Umbilical cord (tissue), 2 donors: ENCODE data around the genes MYL6B and SPRYD4.

DNA sequence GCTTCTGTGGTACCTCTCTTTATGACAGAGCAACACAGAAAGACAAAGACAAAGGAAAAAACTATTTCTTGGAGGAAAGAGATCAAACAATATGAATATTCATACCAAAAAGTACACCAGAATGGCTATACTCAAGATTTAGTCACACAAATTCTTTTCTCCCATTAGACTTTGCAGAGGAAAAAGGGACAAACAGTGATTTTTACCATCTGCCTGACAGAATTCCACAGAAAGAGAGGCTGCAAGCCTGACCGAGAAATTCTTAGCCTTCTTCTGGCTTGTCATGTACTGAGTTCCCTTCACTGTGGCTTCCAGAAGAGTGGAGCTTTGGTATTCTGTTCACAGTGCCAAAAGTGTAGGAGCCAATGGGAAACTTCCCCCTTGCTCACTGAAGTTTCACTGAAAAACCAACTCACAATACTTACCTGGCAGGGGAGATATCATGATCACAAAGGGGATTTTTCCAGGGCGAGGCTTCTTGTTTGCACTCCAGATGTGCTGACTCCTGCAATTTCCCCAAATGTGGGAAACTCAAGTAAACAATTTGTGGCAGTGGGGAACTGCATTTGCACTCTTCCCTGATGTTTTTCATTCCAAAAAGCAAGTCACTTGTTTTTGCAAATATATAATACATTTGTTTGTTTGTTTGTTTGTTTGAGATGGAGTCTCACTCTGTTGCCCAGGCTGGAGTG, 31.7 kb upstream of the MMP19 start:
- RAMPAGE, long total RNA = no peak

DNA sequence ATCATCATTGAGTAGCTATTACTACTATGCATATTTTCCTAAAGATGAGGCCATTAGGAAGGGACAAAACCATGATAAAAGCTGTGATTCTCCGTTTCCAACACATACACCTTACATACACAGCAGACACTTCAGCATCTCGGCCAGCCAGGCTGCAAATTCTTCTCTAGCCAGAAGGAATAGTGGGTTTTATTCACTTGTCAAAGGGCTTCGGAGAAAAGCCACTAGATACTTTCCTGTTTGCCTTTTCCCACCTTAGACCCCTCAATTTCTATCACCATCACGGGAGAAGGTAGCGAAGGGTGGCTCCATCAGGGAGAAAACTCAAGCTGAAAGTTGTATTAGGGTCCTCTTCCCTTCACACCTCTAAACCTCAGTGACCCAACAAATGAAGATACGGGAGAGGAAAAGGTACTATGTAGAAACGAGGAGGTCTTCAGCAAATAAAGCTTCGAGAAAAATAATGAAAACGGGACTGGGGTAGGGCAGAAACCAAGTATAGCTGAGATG, 1.4 kb downstream of the PYM1 start:
- RAMPAGE, long total RNA = no peak

DNA sequence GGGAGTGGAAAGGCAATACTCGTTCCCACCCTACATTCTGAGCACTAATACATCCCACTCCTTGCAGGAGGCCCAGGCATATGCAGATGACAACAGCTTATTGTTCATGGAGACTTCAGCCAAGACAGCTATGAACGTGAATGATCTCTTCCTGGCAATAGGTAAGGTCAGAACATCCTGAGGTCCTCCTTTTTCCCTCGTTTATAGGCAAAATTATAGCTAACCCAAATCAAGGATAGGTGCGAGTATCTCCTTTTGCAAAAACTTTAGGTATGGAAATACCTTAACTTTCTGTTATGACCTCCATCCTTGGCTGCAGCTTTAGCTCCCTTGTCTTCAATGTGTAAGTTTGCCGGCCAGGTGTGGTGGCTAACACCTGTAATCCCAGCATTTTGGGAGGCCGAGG, 5.8 kb upstream of the SUOX start:
- RAMPAGE, long total RNA = no peak

- RAMPAGE, long total RNA = no peak
Measured at GRCh38 chr12:55994304-55994776, 2.7 kb upstream of the SUOX start.

GRCh38 chr12:56044235-56044638, 2.5 kb downstream of the RPS26 start:
- RAMPAGE, long total RNA = no peak

- RAMPAGE, long total RNA = no peak
Measured at GRCh38 chr12:56087170-56087698, 7.3 kb downstream of the ERBB3 start.

- RAMPAGE, long total RNA = no peak
Measured at GRCh38 chr12:56143077-56143601, 9.2 kb upstream of the MYL6B start.

DNA sequence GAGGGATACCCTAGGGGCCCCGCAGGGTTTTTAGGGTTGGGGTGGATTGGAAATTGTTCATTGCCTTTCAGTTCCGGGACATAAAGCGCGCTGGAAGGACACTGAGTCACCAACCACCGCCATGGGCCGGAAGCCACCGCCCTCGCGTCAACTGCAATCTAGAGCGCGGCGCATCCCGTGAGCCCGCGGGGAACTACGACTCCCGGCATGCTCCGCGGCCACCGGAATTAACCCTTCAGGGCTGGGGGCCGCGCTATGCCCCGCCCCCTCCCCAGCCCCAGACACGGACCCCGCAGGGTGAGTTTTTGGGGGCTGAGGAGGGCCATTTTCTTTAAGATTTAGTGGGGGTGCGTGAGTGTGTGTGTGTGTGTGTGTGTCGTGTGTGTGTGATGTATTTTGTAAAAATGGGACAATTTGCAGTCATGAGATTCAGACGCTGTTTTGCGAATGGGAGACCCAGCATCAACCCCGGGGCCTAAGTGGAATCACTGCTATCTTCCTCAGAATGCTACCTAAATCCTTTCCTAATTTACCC, at the start of gene MYL6B:
Gene MYL6B, plus strand, starts transcription at position 253 of the 535 bp plus-strand sequence.
- RAMPAGE, long total RNA = no peak

DNA sequence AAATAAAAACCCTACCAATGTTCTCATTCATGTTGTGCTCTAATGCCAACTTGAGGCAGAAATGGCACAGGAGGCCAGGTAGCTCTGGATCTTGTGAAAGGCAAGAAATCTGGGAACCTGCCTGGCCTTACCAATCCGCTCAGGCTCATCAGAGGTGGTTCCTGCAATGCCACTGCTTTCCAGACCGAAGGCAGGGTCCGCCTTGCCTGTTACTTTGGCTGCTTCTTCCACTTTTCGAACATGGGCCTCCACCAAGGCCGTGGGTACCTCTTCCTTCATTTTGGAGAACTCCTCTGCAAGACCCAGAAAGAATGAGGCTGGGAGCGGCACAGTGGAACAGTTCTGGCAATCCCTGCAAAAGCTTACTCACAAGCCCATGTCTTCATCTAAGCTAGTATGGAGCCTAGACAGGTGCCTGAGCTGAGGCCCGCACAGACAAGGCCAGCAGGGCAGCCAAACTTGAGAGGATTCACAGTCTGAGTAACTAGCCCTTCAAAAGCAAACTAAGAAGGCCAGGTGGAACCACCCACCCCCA, 13.0 kb downstream of the MYL6 start:
- RAMPAGE, long total RNA = no peak

GRCh38 chr12:56180762-56181543, 8.3 kb downstream of the SMARCC2 start:
- RAMPAGE, long total RNA = no peak

- RAMPAGE, long total RNA = no peak
Measured at GRCh38 chr12:56188213-56188507, 1.1 kb downstream of the SMARCC2 start.

DNA sequence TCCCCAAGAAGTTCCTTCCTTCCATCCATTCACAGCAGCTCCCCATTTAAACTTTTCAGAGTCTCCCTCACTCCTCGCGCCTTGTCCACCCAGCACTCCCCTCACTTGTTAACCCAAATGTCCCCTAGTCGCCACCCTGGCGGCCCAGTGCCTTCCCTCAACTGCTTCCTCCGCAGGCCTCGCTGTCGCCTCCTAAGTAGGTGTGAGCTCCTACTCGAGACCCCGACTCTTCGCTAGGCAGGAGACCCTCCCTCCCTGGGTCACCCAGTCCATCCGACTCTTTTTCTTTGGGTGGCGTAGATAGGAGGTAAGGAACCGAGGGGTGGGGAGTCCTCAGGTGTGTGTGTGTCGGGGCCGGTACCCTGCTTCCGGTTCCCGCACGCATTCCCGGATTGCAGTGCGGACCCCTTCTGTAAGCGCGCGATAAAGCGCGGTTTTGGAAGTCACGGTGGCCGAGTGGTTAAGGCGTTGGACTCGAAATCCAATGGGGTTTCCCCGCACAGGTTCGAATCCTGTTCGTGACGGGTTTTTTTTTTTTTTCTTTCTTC, 713 bp upstream of the SMARCC2 start:
- RAMPAGE, long total RNA = no peak

DNA sequence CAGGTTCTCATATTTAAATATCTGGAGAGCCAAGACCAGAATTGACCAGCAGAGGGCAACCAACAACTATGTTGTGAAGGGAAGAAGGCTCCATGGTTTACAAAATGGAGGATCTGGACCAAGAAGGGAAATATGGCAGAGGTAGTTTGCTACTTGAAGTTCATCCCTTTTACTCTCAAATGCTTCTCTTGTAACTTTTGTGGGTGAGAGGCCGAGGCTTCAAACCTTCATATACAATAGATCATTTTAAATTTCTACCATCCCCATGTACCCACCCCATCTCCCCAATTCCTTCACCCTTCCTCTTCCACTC, 3.8 kb upstream of the SMARCC2 start:
- RAMPAGE, long total RNA = no peak

GRCh38 chr12:56468320-56468723, at the start of gene SPRYD4:
TSS of gene SPRYD4 (plus strand) at chr12:56468578.
- RAMPAGE, long total RNA = no peak

- RAMPAGE, long total RNA = no peak
Measured at GRCh38 chr12:56488461-56488718, 429 bp upstream of the GLS2 start.

GRCh38 chr12:56680228-56681328, 7.5 kb downstream of the PTGES3 start:
- RAMPAGE, long total RNA = no peak

- RAMPAGE, long total RNA = no peak
Measured at GRCh38 chr12:56760544-56760854, 2.6 kb upstream of the HSD17B6 start.

DNA sequence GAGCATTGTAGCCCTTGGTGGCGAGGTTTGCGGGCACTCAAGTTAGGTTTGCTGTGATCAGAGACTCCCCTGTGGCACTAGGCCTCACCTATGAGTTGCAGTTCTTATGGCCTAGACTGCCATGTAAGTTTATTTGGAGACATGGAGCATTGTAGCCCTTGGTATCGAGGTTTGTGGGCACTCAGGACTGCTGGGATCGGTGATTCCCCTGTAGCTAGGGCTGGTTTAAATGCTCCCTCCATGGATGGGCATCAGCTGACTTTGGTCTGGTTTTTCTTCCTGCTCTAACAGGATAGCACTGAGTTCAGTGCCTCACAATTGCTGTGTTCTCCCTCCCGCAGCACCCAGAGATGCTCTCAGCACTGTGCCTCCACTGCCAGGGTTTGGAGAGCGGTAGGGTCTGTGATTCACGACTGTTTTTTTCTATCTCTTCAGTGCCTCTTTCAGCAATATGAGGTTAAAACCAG, 8.1 kb downstream of the RDH16 start:
- RAMPAGE, long total RNA = no peak

GRCh38 chr12:56955678-56956192, 1.7 kb downstream of the RDH16 start:
- RAMPAGE, long total RNA = no peak

DNA sequence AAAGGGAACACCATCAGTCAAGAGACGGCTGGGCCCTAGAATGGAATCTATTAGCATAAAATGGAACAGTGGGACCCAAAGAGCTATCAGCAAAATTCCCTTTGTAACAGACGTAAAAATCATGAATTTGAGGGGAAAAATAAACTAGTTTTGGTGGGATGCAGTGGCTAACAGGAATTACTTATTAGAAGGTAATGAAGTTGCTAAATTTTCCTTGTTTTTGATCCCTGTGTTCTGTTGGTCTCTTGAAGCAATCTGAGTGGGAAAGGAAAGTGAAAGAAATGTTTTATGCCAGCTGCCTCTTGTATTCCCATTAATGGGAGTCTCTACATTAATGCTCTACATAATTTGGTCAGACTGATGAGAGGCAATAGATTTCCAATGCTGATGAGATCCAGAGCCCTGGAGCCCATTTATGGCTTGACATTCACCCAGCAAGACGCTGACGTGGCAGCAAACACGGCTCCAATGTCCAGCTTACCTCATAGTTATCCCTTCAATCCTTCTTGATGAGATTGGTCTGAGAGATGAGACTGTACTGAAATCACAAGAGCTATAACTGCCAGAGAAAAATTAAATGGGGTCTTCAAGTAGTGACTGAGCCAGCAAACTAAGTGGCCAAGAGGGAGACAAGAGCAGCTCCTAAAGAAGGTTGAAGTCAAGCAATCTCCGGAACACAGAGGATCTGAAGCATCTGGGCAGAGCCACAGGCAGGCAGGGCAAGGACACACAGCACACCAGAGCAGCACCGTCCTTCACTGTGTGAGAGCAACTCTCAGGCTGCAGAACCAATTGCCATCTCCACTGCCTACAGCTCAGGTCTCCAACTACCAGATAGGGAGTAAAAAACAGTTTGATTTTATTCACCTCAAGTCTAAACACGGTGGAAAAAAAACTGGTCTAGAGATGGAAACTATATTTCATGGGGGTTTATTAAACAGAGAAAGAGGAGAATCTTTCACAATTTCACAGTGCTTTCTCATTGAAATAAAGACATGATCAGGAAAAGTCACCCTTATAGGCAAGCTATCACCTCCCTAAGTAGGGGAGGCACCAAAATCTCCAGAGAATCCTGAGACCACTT, 7.2 kb upstream of the MYO1A start:
- RAMPAGE, long total RNA = no peak